ENCODE results near the genes C2orf68, KDM3A and CHMP3.

DNA sequence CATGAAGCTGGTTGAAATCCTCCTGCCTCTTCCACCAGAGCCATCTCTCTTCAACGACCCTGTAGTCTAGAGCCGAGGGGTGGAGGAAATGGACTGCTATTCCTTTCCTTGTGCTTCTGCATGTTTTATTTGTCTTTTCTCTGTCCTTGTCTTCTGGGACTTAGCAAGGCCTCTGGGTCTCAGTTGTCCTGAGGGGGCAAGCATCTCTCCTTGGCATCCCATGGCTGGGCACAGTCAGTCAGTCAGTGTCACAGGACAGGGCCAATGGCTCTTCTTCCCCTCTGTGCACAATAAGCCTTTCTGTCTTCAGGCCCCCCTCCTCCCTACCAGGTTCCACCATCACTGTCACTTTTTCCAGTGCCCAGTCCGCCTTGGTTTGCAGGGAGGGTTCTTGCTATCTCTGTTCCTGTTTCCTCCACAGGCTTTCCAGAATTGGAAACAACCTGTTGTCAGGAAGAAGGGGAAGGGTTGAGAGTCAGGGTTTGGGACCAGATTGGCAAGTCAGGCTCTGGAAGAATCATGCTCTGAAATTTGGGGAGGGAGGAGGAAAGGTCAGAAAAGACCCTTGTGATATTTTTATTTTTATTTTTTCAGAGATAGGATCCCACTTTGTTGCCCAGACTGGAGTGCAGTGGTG, 1.7 kb upstream of the VAMP5 start:
- RRBS = no CpG with 5 or more reads among the region's 3 CpGs

- RRBS = no CpG with 5 or more reads among the region's 4 CpGs
Measured at GRCh38 chr2:85589161-85589600, 5.0 kb downstream of the VAMP5 start.

DNA sequence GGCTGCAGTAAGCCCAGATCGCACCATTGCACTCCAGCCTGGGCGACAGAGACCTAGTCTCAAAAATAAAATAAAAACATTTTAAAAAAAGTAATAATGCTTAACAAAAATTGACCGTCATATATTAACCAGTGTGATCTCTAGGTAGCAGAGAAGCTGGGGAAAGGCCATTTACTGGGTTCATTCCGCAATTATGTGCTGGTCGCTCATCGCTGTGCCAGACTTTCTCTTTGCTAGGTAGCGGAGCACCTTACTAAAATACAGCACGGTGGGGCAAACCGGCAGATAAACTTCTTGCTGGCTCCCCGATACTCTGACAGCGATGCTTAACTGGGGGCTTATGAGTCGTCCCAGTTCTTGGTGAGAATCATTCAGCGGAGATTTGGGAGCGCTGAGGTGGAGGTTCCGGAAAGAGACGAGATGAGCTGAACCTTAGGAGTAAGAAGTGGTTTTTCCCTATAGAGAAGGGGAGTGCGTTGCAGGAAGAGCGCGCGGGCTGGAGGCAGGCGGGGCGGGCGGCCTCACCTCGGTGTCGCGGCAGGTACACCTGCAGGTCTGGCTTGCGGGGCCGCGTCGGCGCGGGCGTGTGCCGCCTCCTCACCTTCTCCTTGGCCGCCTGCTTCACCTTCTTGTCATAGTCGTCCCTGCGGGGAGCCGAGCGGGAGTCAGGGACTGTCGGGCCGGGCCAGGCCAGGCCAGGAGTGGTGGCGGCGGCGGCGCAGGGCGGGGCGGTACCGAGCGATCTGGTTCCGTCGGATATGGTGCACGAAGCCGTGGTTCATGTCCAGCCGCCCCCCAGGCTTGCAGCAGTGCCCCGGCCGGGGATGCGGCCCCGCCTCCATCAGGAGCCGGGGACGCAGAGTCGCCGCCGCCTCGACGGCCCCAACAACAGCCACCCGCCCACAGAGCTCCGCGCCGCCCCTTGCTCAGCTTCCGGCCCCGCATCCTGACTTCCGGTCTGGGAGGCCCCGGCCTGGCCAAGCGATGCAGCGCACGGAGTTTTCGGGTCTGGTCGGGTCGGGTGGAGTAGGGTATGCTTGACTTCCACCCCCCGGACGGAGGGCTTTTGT, at the start of gene C2orf68:
Gene C2orf68, minus strand, starts transcription at position 924 of the 1,070 bp plus-strand sequence.
- RRBS = 3% methylated on average over 25 of the region's 81 CpGs

GRCh38 chr2:85741133-85741555, 12.6 kb upstream of the ATOH8 start:
- RRBS = no CpG with 5 or more reads among the region's 10 CpGs

DNA sequence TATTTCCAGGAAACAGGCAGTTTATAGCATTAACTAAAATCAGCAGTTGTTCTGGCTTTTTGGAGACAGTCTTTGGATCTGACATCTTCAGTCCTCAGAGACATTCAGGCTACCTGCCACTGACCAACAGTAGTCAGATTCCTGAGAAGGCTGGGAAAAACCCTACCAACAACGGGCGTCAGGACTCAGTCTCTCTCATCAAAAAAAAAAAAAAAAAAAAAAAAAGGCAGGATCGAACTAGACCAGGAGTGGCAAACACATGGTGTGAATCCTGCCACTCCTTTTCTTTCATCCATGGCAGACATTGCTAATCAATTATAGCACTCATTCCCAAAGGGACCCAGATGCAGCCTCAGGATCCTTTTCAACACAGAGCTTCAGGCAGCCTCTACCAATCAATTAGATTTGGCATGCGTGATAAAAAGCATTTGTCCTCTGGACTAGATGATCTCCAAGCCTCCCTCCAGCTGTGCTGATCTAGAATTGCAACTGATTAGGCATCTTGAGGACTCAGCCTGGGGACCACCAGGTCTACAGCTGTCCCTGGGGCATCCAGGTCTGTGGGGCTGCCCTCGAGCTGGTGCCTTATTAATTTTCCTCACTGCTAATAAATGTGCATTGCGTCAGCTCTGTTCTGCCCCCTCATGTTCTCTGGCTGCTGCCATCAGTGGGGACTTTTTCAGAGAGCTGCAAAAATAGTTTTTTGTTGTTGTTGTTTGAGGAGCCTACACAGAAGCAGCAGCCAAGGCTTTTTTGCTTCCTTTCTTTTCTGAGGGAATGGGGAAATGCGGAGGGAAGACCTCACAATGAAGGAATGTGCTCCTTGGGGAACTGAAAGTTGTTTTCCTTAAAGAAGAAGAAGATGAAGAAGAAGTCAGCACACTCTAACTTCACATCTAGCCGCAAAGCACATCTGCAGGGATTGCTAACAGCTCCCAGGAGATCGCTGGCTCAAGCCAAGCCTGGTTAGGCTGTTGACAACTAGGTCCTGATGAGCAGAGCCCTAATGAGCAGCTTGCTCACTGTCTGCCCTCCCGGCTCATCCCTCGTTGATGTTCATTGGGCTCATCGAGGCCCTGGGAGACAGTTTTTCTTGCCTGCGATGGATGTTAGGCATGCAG, 8.9 kb upstream of the ATOH8 start:
- RRBS = no CpG with 5 or more reads among the region's 13 CpGs

DNA sequence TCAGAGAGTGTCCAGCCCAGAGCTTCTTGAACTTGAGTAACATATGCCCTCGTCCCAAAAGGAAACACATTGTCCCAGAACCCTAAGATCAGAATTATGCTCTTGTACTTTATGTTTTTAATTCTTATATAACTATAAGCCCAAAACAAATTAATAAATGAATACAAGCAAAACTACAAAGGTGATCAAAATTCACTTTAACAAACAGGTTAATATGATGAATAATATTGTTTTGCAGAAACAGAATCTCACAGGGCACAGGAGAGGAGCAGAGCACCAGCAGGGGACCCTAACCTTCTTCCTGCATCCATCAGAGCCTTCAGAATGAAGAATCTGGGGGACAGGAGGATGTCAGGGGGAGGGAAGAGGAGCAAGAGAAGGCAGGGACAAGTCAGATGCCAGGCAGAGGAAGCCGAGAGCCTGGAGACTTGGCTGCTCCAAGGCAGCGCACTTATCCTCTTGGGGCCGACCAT, 7.8 kb upstream of the ATOH8 start:
- RRBS = no CpG with 5 or more reads among the region's 4 CpGs

- RRBS = no CpG with 5 or more reads among the region's 11 CpGs
Measured at GRCh38 chr2:85797137-85797528, 43.3 kb downstream of the ATOH8 start.

DNA sequence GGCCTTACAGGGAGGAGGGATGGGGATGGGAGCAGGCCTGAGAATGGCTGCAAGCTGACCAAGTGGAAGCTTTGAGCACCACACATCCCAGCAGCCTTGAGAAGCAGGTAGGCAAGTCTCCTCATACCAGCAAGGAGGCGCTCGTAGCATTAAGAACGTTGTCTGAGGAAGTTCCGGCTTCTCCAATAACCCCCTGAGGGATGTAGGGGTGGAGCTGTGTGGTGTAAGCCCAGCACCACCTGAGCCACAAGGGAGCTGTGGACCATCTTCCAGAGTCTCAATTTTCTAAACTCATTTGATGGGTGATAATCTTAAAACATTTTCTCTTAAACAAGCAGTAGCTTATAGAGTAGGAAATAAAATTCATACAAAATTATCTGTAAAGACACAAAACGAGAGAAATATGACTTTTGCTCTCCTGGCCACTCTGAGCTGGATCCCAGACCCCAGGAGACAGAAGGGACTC, 50.6 kb downstream of the ST3GAL5 start:
- RRBS = no CpG with 5 or more reads among the region's 5 CpGs

GRCh38 chr2:86238251-86238812, 39.1 kb downstream of the MRPL35 start:
- RRBS = no CpG with 5 or more reads among the region's 5 CpGs

DNA sequence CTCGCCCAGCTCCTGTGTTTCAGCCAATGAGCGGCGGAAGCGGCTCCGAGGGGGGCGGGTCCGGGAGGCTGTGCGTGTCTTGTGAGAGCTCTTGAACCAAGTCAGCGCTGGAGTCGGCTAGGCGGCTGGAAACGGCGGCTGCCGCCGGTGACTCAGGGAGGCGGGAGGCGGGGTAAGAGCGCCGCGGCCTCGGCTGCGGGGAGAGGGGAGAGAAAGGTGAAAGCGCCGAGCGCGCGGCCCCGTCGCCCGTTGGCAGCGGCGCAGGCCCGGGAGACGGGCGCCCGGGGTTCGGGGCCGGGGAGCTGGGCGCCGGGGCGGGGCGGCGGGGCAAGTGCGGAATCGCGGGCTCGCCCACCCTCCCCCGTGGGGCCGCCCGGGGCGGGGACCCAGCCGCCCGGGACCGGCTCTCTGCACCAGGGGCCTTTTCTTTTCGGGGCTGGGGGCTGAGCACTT, at the start of gene KDM3A:
Gene KDM3A, plus strand, starts transcription at position 99 of the 453 bp plus-strand sequence.
- RRBS = 1% methylated on average over 35 of the region's 55 CpGs

DNA sequence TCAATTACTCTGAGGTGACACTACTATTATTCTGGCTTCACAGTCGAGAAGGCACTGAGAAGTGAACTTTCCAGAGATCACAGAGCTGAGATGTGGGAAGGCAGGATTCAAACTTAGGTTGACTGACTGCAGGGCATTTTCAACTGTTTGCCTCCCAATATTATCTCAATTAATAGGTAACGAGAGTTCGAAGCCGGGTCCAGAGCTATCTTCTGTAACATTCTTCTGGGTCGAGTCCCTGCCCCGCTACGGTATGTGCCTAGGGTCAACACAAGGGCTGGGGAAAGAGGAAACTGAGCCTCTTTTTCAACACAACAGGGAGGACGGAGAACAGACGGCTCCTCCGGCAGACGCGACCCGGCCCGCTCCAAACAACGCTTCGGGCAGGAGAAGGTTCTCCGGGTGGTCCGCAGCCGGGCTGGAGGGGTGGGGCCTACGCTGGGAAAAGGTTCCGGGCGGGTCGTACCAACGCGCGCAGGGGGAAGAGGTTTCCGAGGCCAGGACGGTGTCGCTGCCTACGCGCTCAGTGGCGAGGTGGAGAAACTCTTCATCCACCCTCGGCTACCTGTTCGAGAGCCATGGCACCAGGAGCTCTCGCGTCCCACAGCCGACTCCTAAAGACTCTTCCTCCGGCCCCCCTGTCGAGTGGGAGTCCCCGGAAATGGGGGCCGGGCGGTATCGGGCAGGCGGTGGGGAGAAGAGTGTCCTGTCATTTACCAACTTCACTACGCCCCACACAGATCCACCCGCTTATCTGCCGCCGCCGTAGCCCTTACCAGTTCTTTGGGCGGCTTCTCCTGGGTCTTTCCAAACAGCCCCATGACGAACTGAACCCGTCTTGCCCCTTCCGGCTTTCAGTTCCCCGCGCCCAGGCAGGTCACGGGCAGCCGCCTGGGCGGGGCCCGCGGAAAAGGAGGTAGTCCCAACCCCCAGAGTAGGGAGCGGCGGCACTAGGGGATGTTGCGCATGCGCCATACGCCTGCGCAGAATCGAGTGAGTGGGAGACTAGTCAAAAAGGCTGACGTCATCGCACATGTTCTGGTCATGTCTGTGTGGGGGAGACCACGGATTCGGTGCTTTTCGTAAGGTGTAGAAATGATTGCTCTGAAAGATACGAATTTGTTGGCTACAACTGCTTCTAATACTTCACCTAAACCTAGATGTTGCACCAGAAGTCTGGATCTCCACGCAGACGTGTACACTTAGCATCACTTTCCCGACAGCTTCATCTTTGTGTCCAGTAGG, at the start of gene CHMP3:
Gene CHMP3, minus strand, starts transcription at position 916 of the 1,245 bp plus-strand sequence.
- RRBS = 0% methylated on average over 5 of the region's 76 CpGs

GRCh38 chr2:86751846-86752242, 31.8 kb downstream of the RMND5A start:
- RRBS = no CpG with 5 or more reads among the region's 1 CpG

DNA sequence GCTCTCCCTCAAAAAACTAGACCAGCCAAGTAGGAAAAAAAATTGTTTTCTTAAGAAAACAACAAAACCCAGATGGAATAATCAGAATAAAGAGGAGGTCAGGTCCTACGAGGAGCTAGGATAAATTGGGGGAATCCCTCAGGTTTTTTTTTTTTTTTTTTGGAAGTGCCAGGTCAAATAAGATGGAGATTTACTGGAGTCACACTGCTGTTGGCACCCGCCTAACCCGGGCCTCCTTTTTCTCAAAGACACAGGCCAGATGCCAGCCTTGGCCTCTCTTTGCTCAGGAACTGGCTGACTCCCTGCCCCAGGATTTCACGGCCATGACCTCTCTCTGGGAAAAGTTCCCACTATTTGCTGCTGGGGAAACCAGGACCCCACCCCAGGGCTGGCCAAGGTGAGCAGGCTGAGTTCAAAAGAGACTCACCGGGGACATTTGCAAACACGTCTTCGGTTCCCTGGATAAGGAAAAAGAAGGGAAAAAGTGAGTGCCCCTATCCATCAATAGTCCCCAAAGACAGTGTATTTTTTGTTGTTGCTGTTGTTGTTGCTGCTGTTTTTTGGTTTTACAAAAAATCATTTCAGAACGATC, 2.5 kb downstream of the CD8A start:
- RRBS = no CpG with 5 or more reads among the region's 8 CpGs

DNA sequence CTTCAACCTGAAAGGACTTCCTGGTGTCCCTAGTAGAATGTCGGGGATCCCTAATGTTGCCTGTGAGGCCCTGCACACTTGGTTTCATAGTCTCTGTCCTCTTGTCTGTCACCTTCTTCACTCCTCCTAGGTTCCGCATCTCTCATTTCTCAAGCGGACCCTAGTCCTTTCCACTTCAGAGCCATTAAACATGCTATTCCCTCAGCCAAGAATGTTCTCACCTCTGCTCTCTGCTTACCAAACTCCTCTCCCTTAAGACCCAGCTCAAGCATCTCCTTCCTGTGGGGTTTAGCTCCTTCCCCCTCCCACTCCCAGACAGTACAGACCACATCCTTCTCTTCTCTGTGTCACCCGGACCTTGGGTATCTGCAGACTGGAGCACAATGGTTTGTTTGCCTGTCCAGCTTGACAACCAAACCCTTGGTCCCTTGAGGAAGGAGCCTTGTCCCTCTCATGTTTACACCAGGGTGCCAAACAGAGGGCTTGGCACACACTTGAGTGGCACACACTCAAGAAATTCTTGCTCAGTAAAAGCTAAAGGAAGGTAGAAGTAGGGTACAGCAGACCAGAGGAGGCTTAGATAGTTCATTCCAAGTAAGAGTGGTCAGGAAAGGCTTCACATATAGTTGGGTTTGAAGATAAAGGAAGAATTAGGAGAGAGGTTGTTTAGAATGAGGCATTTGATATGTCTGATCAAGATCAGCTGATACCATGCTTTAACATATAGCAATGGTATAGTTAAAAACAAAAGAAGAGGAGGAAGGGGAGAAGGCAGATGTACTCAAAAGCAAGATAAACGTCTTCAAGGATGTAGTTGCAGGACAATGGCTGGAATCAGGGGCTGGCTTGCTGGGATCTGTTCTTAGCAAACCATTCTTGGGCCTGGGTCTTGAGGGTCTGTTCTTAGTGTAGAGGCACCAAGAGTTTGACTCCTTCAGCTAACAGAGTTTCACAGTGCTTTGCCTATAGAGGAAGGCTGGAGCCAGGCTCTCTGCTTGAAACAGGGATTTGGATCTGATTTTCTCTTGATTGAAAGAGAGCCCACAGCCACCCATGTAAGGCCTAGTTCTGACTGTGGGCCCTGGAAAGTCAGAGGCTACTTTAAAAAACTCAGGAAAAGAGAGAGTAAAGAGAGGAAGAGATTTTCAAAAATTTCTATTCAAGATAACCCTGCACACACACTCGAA, 4.4 kb upstream of the CD8A start:
- RRBS = no CpG with 5 or more reads among the region's 6 CpGs

DNA sequence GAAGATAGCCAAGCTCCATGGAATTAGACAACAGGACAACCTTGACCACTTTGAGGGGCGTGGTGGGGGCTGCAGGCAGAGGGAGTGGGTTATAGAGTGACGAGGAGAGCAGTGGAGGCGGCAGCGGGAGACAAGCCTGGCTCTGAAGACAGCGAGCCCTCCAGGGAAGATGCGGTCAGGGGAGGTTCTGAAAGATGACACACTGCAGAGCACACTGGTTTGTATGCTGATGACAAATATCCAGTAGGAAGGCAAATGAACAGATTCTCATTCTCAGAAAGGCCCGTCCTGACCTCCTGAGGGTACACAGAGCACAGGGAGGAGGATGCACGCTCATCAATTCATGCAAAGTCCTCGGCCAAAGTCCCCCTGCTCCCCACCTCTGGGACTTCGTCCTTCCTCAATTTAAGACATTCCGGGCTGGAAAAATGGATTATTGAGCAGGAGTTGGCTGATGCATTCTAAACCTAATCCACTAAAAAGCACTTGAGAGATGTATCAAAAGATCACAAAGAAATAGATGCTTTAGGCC, 2.6 kb downstream of the PLGLB1 start:
- RRBS = no CpG with 5 or more reads among the region's 11 CpGs

DNA sequence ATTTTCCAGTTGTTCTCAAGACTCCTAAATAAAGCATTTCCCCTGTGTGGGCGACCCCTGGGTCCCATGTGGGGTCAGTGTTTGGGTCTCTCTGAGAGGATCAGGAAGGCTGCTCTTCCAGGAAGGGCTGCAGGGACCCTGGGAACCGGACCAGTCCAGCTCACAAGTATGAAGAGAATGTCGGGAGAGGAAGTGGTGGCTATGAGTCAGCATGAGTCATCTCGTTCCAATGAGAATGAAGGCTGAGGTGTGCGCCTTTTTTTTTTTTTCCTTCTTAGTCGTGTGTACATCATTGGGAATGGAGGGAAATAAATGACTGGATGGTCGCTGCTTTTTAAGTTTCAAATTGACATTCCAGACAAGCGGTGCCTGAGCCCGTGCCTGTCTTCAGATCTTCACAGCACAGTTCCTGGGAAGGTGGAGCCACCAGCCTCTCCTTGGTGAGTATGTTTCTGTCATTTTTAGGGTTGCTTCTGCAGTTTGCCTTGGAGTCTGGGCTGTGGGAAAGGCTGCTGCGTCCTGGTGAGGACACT, 292.6 kb upstream of the PLGLB2 start:
- RRBS = no CpG with 5 or more reads among the region's 10 CpGs

GRCh38 chr2:87603880-87604703, 143.8 kb upstream of the PLGLB2 start:
- RRBS = no CpG with 5 or more reads among the region's 13 CpGs

DNA sequence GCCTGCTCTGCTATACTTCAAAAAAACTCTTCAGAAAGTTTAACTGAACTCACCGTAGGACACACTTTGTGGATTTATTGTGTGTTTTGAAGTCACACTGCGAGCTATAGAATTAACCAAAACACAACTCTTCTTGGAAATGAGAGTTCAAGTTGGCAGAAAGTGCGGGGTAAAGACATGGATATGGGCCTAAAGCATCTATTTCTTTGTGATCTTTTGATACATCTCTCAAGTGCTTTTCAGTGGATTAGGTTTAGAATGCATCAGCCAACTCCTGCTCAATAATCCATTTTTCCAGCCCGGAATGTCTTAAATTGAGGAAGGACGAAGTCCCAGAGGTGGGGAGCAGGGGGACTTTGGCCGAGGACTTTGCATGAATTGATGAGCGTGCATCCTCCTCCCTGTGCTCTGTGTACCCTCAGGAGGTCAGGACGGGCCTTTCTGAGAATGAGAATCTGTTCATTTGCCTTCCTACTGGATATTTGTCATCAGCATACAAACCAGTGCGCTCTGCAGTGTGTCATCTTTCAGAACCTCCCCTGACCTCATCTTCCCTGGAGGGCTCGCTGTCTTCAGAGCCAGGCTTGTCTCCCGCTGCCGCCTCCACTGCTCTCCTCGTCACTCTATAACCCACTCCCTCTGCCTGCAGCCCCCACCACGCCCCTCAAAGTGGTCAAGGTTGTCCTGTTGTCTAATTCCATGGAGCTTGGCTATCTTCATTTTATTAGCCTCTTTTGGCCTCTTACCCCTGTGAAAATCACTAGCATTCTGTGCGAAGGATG, 2.6 kb downstream of the PLGLB2 start:
- RRBS = no CpG with 5 or more reads among the region's 15 CpGs

- RRBS = 83% methylated on average over 7 of the region's 37 CpGs
Measured at GRCh38 chr2:88002808-88003649, 52.6 kb downstream of the KRCC1 start.

DNA sequence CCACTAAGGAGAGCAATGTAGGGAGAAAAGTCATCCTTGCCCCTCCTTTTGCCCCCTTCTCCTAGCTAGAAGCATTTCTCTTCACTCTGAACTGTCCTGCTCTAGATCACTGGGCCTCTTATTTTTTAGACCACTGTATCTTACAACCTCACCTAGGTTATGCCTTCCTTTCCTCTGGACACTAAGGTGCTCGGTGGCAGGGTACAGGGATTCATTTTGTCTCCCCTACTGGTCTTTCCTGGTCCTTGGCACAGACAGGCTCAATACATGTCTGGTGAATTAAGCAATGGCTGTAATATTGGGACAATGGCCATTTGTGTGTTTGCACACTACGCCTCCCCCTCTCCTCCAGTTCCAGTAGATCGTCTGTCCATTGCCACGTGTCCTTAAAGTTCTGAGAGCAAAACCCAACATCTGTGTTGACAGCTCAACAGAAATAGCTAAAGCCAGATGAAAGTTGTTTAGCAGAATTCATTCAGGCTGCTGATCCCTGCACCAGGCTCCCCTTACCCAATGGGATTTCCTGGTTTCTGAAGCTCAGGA, 8.9 kb upstream of the FABP1 start:
- RRBS = no CpG with 5 or more reads among the region's 4 CpGs